Fibroblast of the aortic adventitia (primary cell): ENCODE measurements around a stretch of chr7.

DNA sequence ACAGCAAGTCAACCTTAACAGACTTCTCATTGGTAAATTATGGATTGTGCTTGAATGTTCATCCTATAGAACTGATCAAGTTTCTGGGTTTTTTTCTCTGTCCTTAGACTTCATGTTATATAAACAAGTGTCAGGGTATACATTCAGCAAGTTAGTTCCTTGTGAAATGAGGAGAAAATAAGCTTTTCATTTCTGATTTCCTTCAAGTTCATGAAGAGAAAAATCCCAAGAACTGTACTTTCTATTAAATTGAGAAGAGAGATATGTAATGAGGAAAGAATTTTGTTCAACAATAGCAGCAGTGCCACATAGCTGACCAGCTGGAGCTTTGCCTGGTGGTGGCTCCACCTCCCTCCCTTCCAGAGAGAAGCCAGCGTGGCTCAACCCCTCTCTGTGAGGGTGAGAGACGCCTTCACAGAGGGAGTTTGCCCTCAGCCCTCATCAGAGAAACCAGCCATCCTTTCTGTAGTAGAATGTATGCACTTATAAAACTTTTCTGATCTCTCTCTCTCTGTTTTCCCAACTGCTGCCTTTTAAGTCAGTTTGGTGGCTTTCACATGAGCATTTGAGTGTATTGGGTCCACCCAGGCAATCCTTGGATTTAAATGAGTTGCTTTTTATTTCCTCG, 20.5 kb upstream of the COL1A2 start:
- CAGE, long polyA plus RNA, result no peak

DNA sequence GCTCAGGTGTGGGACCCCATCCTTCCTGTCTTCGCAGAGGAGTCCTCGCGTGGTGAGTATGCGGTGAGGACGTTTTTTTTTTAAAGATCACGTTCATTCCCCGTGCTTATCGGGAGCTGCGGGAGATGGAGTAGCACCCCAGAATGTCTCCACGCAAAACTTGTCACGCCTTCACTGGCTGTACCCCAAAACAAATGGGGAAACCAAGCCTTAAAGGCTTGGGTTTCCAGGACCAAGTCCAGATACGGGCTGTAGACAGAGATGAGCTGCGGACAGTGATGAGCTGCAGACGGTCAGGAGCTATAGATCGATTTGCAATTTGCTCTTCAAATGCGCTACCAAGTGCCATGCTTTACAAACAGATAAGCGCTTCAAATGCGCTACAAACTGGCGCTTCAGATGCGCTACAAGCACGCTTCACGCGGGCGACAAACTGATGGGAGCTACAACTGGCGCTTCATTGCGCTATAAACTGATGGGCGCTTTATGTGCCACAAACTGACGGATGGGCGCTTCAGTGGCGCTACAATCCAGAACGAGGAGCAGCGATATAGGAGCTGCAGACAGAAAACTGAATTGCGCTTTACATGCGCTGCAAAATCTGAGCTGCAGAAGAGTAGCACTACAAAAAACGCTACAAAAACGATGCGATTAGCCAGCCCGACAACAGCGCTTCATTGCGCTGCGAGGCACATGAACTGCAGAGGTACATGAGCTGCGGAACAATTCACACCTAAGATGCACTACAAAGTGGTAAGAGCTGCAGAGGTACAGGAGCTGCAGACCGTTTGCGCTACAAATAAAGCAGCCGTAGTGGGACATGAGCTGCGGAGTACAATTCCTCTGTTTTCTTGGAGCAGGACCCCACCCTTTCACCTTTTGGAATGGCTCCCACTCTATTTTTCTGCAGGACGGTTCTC, 856 bp upstream of the SGCE start:
- CAGE, long polyA plus RNA, result no peak

DNA sequence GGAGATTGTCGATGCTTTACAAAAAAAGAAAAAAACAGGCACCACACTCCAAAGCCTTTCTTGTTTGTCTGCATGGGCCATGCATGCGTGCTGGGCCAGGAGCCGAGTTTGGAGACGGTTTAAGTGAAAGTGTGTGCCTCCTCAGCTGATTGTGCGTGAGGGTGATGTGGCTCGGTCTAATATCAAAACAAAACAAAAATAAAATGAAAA, 1.3 kb downstream of the PPP1R9A start:
- CAGE, long polyA plus RNA, result no peak

DNA sequence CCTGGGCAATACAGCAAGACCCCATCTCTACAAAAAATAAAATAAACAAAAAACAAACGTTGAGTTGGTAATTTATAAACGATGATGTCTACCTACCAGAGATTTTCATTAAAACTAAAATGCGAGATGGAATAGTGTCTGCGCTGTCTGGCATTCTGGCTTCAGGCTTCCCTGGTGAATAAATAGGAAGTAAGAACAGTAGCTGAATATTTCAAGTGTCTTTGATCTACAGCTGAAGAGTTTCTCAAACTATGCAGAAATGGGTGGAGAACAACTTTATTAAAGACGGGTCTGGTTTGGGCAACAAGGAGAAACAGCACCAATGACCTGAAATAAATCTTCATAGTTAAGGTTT, 688 bp downstream of the PON2 start:
- CAGE, long polyA plus RNA, result no peak

DNA sequence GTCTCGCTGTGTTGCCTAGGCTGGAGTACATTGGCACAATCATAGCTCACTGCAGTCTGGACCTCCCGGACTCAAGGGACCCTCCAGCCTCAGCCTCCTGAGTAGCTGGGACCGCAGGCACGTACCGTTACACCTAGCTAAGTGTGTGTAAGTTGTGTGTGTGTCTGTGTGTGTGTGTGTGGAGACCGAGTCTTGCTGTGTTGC, 563 bp upstream of the PON2 start:
- CAGE, long polyA plus RNA, result no peak

- CAGE, long polyA plus RNA, result no peak
These were observed 46.4 kb downstream of the PDK4 start for GRCh38 chr7:95549602-95550612.

GRCh38 chr7:95588257-95588797, 8.0 kb downstream of the PDK4 start:
- CAGE, long polyA plus RNA, result no peak

- CAGE, long polyA plus RNA, result no peak
These were observed 86.7 kb upstream of the PDK4 start for GRCh38 chr7:95683066-95683279.

DNA sequence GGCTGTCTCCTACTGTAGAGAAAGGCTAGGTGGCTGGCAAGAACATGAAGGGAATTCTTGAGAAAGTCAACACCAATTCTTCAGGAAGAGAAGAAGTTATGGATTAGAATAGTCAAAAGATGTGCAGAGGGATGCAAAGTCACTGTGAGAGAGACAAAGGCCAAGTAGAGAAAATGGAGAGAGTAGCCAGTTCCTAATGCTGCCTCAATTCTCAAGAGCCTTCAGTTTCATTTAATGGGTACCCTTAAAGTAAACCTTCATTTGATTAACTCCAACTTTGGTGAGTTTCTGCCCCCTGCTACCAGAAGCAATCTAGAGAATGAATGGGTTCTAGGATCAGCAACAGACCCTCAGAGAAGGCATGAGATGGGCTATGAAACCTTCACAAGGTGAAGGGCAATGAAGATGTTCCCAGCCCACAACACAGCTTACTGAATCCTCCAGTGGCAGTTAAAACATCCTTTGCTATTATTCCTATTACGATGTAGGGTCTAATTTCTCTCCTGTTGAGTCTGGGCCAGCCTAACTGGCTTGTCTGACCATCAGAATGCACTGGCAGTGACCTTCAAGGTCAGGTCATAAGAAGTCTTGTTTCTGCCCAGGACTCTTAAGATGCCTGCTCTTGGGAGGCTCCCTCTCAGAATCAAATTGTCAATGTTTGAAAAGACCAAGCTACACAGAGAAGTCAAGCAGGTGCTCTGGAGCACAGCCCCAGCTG, 159.1 kb downstream of the SLC25A13 start:
- CAGE, long polyA plus RNA, result no peak

DNA sequence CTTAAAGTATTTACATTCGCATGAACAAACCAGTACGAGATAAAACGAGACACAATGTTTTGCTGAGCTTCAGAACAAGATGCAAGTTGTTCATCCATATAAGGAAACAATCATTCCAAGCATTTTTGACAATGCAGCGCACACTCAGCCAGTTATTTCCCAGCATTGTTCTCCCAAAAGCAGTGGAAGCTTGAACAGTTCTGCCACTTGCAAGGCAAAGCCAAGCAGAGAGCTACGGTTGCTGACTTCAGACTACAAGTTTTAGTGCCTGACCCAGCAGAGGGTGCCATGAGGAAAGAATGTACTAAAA, 152.5 kb downstream of the SLC25A13 start:
- CAGE, long polyA plus RNA, result no peak

- CAGE, long polyA plus RNA, result no peak
These were observed 85.7 kb downstream of the SLC25A13 start for GRCh38 chr7:96236160-96236710.

DNA sequence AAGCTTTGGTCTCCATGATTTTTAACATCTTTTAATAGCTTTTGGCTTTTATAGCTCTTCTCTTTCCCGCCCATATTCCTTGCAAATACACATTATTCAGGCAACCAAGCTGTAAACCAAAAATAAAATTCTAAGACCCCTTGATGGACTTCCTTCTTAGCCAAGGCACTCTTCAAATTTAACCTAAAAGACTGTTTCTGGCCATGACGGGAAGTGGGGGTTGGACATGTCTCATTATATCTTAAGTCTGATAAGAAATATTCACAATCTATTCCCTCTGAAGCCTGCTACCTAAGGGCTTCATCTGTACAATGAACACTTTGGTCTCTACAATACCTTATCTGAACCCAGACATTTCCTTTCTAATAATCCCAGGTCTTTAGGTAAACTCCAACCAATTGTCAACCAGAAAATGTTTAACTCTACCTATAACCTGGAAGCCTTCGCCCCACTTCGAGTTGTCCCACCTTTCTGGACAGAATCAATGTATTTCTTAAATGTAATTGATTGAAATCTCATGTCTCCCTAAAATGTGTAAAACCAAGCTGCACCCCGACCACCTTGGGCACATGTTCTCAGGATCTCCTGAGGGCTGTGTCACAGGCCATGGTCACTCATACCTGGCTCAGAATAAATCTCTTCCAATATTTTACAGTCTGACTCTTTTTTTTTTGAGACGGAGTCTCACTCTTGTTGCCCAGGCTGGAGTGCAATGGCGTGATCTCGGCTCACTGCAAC, 79.4 kb downstream of the SLC25A13 start:
- CAGE, long polyA plus RNA, result no peak

GRCh38 chr7:96285097-96285563, 36.8 kb downstream of the SLC25A13 start:
- CAGE, long polyA plus RNA, result no peak

- CAGE, long polyA plus RNA, result no peak
These were observed 7.8 kb downstream of the DLX5 start for GRCh38 chr7:97016591-97017452.

DNA sequence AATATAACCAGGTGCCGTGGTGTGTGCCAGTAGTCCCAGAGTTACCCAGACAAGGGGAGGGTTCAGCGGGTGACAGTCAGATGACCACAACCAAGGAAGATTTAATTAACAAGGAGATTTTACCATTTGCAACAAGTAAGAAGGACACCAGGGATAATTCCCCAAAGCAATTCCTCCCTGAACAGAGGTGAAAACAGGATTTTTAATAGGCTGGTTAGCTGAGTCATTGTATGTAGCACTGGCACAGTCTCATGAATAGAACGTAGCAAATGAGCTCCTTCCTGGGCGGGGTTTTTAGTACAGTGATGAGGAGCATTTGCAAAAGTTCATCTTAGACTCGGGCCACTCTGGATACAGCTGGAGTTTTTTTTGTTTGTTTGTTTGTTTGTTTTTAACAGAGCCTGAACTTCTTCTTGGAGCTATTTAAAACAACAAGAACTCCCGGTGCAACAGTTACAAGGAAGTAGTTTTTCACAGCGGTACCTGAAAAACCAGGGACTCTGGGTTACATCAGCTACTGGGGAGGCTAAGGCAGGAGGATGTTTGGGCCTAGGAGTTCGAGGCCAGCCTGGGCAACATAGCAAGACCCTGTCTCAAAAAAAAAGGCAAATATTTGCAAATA, 39.0 kb downstream of the TAC1 start:
- CAGE, long polyA plus RNA, result no peak

DNA sequence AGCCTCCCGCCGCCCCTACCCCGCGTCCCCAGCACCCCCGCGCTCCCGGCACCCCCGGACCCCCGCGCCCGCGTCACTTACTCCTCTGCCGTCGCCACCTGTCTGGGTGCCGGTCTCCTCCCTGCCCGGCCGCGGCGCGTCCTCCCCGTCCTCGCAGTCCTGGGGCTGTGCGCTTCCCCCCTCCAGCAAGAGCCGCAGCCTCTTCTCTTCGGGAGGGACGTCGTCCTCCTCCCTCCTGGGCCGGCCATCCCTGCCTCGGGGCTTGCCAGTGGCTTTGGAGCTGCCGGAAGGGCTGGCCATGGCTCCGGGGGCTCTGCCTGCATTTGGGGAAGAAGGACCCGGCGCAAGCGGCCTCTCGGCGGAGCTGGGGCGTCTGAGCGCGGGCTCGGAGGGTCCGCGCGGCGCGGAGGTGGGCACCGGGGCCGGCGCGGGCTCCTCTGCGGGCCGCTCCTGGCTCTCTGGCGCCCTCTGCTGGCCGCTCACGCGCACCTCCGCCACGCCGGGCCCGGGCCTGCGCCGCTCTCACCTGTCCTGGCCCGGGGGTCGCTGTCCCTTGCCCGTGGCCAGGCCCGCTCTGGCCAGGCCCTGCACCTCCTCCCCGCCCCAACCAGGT, 55.9 kb upstream of the ASNS start:
- CAGE, long polyA plus RNA, result no peak

GRCh38 chr7:98137622-98138131, 31.0 kb downstream of the LMTK2 start:
- CAGE, long polyA plus RNA, result no peak

- CAGE, long polyA plus RNA, result no peak
These were observed 42.7 kb downstream of the LMTK2 start for GRCh38 chr7:98149286-98149799.

DNA sequence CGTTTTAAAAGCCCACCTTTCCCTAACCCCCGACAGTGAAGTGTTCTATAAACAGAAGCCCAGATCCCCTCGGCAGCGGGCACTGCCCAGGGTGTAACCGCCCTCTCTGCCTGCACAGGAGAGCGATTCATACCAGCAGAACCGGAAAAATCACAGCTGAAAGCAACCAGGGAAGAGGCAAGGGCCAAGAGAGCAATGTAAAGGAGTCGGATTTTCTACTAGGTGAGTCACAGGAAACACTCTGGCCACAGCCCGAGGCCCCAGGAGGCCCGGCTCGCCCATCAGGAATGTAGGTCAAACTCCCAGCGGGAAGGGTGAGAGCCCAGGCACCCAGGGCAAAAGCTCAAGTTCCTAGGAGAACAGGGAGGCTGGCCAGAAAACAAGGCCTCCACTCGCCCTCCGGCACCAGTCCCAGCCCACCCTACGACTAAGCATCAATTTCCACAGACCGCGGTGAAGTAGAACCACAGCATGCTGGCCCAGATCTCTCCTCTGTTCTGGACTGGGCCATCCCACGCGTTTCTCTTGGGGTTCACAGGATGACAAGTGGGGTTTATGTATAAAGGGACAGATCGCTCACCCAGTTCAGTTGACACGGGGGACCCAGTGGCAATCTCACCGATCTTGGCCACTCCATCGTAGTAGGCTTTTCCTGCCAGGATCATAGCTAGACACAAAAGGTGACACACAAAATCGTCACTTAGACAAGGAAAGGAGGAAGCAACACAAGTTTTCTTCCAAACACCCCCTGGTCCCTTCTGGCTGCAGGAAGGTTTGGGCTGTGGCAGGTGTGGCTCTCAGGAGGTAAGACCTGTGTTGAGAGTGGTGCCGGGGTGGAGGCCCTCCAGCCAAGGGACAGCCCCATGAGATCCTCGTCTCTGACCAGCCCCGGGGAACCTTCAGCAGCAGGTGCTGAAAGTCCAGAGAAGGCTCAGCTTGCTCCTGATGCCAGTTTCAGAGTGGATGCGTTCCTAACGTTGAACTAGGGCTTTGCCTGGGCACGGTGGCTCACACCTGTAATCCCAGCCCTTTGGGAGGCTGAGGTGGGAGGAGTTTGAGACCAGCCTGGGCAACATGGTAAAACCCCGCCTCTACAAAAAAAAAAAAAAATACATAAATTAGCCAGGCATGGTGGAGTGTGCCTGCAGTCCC, 46.1 kb downstream of the BAIAP2L1 start:
- CAGE, long polyA plus RNA, result no peak

- CAGE, long polyA plus RNA, result no peak
These were observed 29.6 kb downstream of the BAIAP2L1 start for GRCh38 chr7:98371138-98371829.